ENCODE measurements around a stretch of chr1.

DNA sequence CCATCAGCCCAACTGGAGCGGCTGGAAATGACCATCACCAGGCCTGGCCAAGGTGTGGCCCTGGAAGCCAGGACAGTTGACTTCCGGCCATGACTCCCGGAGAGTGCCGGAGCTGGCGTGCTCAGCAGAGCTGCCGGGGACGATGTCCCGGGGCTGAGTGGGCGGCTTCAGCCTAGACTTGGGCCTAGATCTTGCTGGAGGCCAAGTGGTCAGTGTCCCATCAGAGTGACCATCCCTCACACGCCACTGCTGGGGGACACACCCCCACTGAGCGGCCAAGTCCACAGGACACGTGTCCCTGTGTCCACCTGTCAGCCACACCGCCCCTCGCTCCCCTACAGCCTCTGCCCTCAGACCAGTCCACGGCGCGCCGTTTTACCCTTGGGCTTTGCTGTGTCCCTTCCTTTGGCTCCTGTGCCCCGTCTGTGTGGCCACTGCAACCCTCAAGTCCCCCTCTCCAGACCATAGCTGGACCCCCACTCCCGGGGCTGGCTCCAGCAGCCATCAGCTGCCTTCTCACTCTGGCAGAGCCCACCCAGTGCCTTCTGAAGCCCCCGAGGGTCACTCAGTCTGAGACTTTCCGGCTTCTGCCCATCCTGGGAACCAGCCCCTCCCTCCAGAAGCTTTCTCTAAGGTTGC lies 4.0 kb downstream of the FAAP20 start:
- PRO-cap = no peak

DNA sequence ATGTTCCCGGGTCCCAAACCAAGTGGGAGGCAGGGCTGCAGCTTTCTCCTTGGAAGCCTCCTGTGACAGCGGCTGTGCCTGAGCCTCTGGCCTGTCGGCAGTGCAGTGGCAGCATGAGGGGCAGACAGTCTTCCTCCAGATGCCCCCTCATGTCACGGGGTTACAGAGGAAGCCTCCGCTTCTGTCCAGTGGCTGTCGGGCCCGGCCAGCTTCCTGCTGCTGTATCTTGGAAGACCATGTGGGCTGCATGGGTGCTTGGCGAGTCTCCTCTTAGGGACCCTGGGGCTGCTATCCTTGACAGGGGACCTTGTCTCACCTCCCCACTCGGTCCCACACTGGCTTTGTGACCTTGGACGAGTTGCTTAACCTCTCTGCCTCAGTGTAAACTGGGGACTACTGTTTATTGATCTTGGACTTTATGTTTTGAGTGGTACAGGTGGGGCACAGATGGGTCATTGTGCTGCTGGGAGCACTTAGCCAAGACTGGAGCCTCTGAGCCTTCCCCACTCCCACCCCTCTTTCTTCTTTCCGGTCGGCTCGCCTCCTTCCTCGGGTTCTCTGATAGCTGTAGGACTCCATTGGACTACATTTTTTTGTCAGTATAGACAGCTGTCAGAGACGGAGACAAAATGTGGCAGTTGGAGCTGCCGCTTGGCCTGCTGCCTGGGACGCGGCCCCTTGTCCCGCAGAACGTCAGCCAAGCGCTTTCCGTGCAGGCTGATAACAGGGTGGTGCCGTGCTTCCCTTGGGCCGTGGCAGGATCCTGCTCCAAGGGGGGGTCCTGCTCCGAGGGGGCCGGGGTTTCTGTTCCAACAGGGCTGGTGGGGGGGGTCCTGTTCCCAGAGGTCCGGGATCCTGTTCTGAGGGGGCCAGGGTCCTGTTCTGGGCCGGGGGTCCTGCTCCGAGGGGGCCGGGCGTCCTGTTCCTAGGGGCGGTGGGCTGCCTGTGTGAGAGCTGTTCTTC lies 4.6 kb downstream of the SKI start:
- PRO-cap = no peak

DNA sequence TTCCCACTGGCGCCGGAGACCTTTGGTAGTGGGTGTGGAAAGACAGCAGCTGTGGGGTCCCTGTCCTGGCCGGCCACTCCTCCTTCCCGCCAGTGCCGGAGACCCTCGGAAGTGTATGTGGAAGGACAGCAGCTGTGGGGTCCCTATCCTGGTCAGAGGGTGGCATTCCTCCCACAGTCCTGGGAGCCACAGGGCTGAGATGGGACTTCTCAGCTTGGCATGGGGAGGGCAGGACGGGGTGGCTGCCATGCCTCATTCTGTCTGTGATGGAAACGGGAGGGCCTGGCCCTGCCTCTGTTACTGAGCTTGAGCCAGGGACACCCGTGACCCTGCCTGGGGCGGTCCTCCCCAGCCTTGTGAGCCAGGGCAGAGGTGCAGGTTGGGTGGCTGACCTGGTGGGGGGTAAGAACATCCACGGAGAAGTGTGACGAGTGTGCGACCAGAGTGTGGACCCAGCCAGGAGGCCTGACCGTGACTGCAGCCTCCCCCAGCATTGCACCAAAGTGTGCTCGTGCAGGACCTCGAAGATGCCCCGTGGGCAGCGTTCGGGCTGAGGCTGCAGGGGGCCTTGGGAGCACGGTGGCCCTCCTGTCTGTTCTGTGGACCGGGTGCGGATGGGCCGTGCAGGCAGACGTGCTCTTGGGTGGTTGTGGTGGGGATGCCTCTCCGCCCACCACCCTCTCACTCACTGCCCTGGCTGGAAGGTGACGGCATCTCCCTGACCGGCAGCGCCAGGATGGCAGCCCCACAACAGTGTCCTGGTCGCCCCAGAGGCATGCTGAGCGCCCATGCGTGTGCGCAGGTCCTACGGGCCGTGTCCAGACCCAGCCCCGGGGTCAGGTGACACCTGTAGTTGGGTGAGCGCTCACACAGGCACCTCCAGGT lies 45.4 kb downstream of the SKI start:
- PRO-cap = no peak

GRCh38 chr1:2290626-2291581 lies 62.8 kb downstream of the SKI start:
- PRO-cap = no peak

- PRO-cap = no peak
Measured at GRCh38 chr1:2303773-2304050, 75.6 kb downstream of the SKI start.

GRCh38 chr1:2306676-2307567 lies 78.8 kb downstream of the SKI start:
- PRO-cap = no peak

DNA sequence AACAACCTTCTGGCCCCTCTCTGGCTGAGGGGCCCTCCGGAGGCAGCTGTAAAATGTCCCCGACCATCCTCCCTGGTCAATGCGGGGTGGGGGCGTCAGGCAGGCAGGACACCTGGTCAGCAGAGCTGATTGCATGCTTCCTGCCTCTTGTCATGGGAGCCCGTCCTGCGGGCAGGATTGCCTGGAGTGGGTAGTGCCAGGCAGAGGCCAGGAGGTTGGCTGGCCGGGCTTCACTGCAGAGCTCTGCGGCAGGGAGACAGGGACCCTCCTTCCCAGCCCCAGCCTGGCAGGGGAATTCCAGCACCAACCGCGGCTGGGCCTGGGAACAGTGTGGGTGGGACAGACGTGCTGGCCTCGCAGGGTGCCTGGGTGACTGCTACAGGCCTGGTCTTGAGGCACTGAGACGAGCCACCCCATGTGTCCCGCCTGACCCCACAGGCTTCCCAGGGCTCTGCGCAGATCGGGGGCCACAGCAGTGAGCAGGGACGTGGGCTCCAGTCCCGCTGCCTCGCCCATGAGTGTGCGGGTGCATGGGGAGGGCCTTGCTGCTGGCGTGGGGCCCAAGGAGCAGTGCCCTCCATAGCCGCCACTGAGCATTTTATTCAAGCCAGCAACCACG lies 70.6 kb downstream of the MORN1 start:
- PRO-cap = no peak

DNA sequence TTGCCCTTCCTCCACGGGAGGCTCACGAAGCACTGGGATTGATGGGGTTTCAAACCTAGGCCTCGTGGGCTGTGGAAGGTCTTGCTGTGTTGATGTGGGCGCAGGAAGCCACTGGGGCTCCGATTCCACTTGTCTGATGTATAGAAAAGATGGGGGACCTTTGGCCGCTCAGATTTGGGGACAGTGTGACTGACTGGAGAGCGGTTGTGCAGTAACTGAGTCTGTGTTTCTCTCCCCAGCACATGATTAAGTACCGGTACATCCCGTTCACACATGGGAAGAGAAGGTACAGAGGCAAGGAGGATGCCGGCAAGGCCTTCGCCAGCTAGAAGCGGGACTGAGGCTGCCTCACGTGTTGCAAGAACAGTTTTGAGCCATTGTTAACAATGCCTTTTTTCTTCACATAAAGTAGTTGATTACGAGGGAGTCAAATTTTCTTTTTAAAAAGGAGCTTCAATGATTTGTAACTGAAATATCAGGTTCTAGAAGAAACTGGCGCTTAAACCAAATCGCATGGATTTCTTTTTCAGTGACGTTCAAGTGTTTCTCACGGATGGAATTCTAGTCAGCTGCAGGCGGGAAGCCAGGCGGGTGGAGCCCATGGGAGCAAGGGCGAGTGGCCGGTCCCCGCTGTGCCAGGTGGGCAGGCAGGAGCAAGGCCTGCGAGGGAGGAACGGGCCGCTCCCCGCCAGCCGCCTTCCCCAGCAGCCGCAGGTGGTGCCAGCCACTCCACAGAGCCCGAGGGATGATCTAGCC lies 9.4 kb downstream of the PEX10 start:
- PRO-cap = no peak

GRCh38 chr1:2408833-2409396 lies 3.4 kb downstream of the PEX10 start:
- PRO-cap = no peak

DNA sequence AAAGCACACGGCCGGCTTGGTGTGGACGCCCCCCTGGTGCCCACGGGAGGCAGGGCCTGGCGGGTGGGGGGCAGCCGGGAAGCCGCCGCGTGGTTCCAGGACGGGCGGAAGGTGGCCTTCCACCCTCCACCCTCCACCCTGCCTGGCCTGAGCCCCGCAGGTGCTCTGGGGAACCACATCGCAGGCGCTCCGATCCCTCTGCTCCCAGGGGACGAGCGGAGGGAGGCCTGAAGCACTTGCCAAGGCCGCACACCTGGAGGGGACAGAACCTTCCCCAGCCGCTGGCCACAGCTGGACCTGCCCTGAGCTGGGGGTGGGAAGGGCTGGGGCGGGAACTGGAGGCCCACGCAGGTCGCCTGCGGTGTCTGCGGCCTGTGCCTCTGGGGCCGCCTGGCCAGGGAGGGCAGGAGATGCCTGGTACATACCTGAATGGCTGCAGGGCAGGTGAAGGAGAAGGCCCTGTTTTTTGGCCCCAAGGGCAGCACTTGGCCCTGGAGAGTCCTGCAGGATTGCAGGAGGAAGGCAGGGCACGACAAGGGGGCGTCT lies 881 bp upstream of the PEX10 start:
- PRO-cap = no peak

DNA sequence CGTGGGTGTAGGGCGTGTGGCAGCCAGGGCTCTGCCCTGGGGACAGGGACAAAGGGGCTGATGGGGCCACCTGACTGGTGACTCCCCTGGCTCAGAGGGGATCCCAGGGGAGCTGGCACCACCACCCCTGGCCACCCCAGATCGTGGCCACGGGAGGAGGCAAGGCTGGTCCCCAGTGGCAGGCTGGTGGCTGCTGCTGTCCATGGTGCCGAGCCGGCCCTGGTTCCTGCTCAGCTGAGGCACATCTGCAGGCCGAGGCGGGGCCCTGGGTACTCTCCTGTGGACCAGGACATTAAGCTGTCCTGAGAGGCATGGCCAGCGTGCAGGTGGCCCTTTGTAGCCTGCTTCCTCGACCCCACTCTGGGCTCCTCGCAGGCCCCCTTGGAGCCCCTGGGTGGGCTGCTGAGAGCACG lies 6.5 kb downstream of the PLCH2 start:
- PRO-cap = no peak

DNA sequence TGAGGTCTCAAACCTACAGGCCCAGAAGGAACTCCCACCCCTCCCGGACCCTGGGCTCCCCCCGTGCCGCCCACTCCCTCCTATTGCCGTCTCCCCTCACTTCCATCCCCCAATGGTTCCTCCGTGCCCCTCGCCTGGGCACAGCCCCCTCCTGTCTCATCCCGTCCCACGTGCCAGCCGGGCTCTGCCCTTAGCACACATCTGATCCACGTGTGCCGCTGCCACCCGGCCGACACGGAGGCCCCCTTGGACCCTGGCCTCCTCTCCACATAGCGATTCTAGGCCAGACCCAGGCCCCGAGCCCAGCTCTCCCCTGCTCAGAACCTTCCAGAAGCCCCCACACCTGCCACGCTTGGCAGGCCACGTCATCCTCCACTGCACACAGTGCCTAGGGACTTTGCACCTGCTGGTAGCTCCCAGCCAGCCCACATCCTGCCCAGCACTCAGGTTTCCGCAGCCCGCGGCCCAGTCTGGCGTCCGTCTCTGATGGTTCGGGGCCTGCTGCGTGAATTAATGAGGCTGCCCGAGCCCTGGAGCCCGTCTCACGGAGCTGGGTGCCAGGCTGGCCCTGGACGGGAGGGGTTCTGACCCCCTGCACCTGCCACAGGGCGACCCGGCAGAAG lies 20.0 kb downstream of the PLCH2 start:
- PRO-cap = no peak

DNA sequence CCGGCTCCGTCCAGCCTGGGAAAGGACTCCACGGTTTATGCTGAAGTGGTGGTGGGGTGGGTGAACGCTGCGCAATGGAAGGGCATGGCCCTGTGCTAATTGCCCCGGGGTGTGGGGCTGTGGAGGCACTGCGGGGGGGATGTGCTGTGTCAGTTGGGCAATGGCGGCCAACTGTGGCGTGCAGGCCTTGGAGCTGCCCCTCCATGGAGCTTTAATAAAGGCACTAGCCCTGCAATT lies 9.0 kb upstream of the TNFRSF14 start:
- PRO-cap = no peak

GRCh38 chr1:2975816-2976024 lies 45.5 kb upstream of the ACTRT2 start:
- PRO-cap = no peak

DNA sequence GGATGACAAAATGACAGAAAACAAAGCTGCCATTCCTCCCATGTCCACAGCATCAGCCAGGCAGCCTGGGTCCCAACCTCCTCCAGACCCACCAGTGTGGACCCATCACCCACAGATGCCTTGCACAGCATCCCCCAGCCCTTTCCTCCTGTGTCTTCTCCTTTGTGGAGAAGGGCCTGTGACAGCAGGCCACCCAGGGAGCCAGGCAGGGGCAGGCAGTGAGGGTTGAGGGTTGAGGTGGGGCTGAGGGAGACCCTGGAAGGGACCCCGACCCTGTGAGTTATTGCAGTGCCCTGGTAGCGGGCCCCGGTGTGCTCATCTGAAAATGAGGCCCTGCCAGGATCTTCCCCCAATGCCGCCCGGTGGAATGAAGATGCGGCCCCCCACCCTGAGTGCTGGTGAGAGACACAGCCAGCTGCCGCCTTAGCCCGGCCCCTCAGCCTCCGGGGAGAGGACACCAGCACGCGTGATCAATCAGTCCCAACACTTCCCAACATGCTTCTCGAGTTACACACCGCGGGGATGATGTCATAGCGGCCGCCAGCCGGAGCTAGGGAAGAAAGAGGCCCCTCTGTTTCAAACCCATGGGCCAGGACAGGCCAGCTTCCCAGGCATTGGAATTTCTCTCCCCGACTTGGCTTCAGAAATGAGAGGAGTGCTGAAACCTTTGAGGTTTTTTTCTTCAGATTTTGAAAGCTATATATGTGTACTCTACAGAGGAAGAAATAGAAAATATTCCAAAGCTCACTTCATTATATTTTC lies 36.1 kb upstream of the ACTRT2 start:
- PRO-cap = no peak

- PRO-cap = no peak
Measured at GRCh38 chr1:3072499-3073336, 3.7 kb downstream of the PRDM16 start.

DNA sequence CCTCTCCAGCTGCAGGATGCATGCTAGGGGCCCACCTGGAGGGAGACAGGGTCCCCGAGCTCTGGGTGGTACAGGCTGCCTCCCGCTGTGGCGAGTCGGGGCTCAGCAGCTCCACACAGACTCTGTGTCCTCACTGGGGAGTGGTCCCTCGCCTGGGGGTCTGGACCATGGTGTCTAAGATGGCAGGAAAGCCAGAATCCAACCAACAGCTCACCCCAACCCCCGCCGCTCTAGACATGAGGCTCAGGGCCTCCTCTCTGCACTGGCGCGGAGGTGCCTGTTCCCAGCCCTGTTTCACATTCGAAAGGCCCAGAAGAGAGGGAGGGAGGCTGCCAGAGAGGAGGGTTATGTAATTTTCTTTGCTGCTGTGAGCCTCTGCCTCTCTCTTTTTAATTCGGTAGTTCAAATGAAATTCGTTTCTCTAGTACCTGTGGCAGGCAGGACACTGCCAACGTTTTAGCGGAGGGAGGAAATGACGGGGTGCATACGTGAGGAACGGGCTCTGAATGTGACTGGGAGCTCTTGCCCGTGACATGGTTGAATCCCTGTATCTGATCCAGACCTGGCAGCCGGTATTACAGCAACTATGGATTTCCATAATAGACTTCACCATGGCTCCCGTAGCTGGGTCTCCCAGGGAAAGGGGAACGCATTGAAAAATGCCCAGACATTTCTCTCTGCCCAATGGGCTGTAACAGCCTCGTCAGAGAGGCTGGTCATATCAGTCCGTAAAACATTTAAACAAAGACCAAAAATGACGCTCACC lies 9.4 kb downstream of the PRDM16 start:
- PRO-cap = no peak

GRCh38 chr1:3168737-3169038 lies 99.7 kb downstream of the PRDM16 start:
- PRO-cap = no peak

- PRO-cap = bidirectional peak, plus-strand start at chr1:3188242, minus-strand start at chr1:3188068
Measured at GRCh38 chr1:3187853-3188619, 119.0 kb downstream of the PRDM16 start.

GRCh38 chr1:3195501-3195984 lies 126.5 kb downstream of the PRDM16 start:
- PRO-cap = no peak

All from left common carotid artery plus branches (tissue), 1 donor.